H1 (cell line): Measurements from ENCODE around the genes KDELR1, LMTK3 and FUT1.

DNA sequence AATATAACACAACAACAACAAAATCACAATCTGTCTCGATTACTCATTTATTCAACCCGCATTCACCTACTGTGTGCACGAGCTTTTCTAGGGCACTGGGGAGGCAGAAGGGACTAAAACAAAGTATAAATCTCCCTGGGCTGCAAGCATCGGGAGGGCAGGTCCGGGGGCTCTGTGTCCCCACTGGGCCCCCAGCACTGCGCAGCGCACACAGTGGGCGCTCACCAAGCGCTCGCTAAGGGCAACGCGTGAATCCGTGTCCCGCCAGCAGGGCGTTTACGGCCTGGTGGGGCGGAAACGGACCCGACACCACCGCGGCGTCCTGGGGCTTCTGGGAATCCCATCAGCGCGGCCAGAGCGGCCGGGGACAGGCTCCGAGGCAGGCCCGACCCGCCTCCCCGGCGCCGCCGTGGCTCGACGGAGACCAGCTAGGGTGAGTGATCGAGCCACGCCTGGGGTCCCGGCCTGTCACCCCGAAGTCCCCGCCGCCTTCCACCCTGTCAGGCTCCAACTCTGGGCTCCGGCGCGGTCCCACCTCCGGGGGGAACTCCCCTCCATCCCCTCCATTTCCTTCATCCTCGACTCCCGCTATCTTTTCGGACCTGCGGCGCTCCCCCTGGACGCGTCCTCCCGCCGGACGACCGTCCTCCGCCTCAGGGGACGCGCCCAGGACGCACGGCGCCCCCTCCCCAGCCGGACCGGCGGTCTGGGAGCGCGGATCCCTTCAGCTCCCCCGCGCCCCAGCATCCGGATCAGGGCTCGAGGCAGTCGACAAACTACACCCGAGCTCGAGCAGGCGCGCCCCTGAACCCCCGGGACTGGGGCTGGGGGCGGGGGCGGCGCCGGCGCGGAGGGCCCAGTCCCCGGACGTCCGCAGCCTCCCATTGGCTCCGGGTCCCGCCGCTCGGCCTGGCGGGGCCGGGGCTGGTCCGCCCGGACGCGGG, 812 bp upstream of the BICRA start:
- RRBS, result 1% methylated on average over 47 of the region's 96 CpGs
CAGE:
- cytosol, long polyA plus RNA, result no peak
- long polyA plus RNA, result no peak
- nucleus, long polyA plus RNA, result start-site peak on the minus strand centred at position 805 of the sequence, 50 bp wide, 343 reads

DNA sequence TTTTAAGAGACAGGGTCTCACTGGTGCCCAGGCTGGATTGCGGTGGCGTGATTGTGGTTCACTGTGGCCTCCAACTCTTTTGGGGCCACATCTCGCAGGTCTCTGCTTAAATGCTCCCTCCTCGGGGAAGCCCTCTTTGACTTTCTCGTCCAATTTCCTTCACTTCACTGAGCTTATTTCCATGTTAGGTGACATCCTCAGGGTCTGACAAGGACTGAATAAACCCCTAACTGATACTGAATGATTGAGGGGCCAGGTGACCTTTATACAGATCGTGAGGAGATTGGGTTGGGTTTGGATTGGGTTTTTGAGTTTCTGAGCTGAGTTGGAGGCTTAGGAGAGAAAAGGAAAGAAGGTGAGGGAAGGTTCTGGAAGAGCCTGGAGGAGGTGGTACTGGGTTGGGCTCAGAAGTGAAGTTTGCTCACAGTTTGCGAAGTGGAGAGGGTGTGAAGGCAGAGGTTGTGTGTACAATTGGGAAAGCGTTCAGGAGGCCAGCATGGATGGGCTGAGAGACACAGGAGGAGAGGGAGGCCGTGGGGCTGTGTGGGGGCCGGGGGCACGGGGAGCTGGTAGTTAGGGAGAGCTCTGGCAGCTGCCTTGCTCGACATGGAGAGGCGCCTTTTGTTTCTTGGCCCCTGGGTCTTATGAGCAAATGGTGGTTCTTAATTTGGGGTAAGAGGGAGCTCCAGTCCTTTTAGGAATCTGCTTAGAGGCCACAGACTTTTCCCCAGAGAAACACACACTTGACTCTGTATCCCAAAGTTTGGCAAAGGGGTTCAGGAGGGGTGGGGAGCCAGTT, 16.6 kb downstream of the BICRA start:
- RRBS, result no CpG with 5 or more reads among the region's 13 CpGs
CAGE:
- cytosol, long polyA plus RNA, result no peak
- long polyA plus RNA, result no peak
- nucleus, long polyA plus RNA, result no peak

DNA sequence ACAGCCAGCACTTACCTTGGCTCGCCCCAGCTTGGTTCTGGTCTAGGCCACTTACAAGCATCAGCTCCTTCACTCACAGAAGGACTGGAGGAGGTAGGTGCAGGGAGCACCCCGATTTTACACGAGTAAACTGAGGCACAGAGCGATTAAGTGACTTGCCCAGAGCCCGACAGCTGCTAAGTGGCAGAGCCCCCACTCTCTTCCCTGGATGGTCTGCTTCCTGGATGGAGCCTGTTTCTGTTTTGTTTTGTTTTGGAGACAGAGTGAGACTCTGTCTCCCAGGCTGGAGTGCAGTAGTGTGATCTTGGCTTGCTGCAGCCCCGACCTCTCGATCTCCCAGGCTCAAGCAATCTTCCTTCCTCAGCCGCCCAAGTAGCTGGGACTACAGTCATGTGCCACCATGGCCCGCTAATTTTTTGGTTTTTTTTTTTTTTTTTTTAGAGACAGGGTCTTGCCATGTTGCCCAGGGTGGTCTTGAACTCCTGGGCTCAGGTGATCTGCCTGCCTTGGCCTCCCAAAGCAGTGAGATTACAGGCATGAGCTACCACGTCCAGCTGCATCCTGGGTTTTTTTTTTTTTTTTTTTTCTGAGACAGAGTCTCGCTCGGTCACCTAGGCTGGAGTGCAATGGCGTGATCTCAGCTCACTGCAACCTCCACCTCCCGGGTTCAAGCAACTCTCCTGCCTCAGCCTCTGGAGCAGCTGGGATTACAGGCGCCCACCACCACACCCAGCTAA, 17.4 kb downstream of the BICRA start:
- RRBS, result no CpG with 5 or more reads among the region's 15 CpGs
CAGE:
- cytosol, long polyA plus RNA, result no peak
- long polyA plus RNA, result no peak
- nucleus, long polyA plus RNA, result no peak

GRCh38 chr19:47728878-47729855, 15.9 kb downstream of the EHD2 start:
- RRBS, result no CpG with 5 or more reads among the region's 16 CpGs
CAGE:
- cytosol, long polyA plus RNA, result start-site peak on the plus strand at chr19:47729614-47729653, 33 reads
- long polyA plus RNA, result start-site peak on the plus strand at chr19:47729613-47729653, 33 and 21 reads in 2 replicates
- nucleus, long polyA plus RNA, result no peak

DNA sequence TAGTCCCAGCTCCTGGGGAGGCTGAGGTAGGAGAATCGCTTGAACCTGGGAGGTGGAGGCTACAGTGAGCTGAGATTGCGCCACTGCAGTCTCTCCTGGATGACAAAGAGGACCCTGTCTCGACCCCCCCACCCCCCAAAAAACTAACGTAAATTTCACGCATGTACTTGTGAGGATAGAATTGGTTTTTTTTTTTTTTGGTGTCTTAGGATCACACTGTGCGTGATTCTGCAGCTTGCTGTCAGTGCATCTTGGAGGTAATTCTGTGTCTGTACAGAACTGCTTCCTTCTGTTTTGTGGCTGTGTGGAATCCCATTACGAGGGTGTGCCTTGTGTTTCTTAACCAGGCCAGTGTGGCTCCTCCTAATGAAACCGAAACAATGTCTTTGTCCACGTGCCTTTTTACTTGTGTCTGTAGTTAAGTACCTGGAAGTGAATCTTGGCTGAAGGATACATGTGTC, 12.9 kb downstream of the NOP53 start:
- RRBS, result no CpG with 5 or more reads among the region's 9 CpGs
CAGE:
- cytosol, long polyA plus RNA, result no peak
- long polyA plus RNA, result no peak
- nucleus, long polyA plus RNA, result no peak

- RRBS, result no CpG with 5 or more reads among the region's 13 CpGs
CAGE:
- cytosol, long polyA plus RNA, result no peak
- long polyA plus RNA, result no peak
- nucleus, long polyA plus RNA, result no peak
Measured at GRCh38 chr19:47760219-47760850, 15.0 kb downstream of the NOP53 start.

GRCh38 chr19:48391086-48391808, at the start of gene KDELR1:
Gene KDELR1 (minus strand): TSS chr19:48391551.
- RRBS, result under 1% methylated on average over 9 of the region's 40 CpGs
CAGE:
- cytosol, long polyA plus RNA, result start-site peak on the minus strand at chr19:48391508-48391563, 503 reads
- long polyA plus RNA, result start-site peak on the minus strand at chr19:48391465-48391545, 349 and 368 reads in 2 replicates
- nucleus, long polyA plus RNA, result start-site peak on the minus strand at chr19:48391445-48391545, 469 reads

DNA sequence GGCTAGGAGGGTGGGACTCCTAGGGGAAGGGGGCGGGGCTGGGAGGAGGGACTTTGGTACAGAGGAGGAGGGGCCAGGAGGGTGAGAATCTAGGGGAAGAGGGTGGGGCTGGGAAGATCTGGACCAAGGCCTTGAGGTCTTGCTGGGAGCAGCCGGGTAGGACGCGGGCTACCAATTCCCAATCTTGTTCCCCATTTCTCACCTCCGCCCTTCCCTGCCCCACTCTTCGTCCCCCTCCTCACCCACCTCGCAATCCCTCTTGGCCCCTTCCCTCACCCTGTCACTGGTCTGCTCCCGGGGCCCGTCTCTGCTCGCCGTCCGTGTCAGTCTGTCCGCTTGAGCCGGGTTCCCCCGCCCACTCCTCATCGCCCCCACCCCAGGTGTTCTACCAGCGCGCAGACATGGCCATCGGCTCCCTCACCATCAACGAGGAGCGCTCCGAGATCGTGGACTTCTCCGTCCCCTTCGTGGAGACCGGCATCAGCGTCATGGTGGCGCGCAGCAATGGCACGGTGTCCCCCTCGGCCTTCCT, 22.2 kb downstream of the GRIN2D start:
- RRBS, result 93% methylated on average over 7 of the region's 31 CpGs
CAGE:
- cytosol, long polyA plus RNA, result no peak
- long polyA plus RNA, result no peak
- nucleus, long polyA plus RNA, result no peak

GRCh38 chr19:48496804-48498087, 14.4 kb downstream of the LMTK3 start:
- RRBS, result 91% methylated on average over 15 of the region's 65 CpGs
CAGE:
- cytosol, long polyA plus RNA, result no peak
- long polyA plus RNA, result no peak
- nucleus, long polyA plus RNA, result no peak

DNA sequence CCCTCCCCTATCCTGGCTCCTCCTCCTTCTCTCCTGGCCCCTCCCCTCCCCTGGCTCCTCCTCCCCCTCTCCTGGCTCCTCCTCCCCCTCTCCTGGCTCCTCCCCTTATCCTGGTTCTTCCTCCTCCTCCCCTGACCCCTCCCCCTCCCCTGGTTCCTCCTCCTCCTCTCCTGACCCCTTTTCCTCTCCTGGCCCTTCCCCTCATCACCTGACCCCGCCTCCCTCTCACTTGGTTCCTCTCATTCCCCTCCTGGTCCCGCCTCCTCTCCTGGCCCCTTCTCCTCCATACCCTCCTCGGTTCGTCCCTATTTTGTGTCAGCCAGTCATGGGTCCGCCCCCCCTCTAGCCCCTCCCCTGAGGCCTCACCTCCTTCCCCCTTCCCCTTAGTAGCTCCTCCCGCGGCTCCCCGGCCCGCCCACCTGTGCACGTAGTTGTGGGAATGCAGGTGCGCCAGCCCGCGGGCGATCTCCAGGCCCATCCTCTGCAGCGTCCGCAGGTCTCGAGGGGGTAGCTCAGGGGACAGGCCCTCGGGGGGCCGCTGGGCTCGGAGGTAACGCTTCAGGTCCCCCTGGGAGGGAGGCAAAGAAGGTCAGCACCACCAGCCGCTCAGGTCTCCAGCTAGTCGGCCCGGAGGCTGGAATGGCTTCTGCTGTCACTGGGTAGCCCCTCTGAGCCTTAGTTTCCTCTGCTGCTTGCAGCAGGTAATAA, 9.5 kb downstream of the LMTK3 start:
- RRBS, result no CpG with 5 or more reads among the region's 24 CpGs
CAGE:
- cytosol, long polyA plus RNA, result no peak
- long polyA plus RNA, result no peak
- nucleus, long polyA plus RNA, result no peak

DNA sequence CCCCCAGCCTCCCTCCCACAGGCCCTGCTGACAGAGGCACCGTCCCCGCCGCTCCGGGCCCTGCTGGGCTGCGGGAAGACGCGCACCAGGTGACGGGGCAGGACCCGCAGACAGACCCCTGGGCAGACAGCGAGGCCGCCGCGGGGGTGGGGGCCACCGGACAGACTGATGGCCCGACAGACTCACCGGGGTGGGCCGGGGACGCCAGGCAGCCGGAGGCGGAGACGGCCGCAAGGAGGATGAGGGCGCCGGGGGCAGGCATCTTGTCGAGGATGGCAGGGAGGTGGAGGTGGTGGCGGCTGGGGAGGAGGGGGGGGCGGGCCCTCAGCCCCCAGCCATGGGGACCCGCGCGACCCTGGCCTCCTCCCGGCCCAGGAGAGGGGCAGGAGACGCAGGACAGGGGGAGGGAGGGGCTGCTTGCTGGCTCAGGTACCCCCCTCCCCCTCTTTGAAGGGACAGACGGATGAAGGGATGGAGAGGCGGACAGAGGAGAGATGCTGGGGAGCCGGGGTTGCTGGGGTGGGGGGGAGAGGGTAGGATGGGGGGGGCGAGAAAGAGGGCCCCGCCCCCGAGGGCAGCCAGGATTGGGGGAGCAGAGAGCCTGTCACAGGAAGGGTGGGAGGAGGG, at the start of gene LMTK3:
Gene LMTK3, minus strand, starts transcription at position 521 of the 627 bp plus-strand sequence.
- RRBS, result 4% methylated on average over 10 of the region's 38 CpGs
CAGE:
- cytosol, long polyA plus RNA, result start-site peak on the minus strand centred at position 489 of the sequence, 176 bp wide, 18 reads
- long polyA plus RNA, result start-site peak on the minus strand centred at position 408 of the sequence, 228 bp wide, 8 and 6 reads in 2 replicates
- nucleus, long polyA plus RNA, result start-site peak on the minus strand centred at position 453 of the sequence, 152 bp wide, 21 reads

DNA sequence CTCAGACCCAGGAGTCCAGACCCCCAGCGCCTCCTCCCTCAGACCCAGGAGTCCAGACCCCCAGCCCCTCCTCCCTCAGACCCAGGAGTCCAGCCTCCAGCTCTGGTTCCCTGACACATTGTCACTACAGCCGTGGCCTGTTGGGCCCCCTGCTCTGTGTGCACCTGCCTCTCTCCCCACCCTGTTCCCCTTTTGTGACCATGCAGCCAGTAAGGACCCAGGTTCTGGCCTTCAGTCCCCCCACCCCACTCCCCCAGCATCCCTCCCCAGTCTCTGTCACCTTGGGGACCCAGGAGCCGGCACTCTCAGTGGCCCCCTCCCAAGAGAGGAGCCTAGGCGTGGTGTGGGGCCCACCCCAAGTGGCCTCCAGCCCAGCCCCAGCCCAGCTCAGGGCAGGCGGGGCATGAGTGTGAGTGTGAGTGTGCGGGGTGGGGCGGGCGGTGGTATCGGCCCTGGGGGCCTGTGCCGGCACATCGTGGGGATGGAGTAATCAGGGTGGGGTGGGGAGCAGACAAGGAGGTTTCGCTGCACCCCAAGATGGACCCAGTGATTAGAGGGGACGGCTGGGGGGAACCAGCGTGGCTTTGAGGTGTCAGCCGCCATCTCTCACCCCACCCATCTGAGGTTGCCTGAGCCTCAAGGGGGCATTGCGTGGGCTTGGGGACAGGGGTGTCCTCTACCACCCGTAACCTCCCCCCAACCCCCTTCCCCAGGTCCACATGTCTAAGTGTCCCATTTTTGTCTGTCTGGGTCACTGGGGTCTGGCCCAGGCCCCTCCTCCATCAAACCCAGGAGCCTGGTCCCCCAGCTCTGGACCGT, 7.1 kb upstream of the SULT2B1 start:
- RRBS, result no CpG with 5 or more reads among the region's 18 CpGs
CAGE:
- cytosol, long polyA plus RNA, result no peak
- long polyA plus RNA, result no peak
- nucleus, long polyA plus RNA, result no peak

GRCh38 chr19:48627146-48628004, 8.1 kb downstream of the SPHK2 start:
- RRBS, result no CpG with 5 or more reads among the region's 11 CpGs
CAGE:
- cytosol, long polyA plus RNA, result no peak
- long polyA plus RNA, result no peak
- nucleus, long polyA plus RNA, result no peak

DNA sequence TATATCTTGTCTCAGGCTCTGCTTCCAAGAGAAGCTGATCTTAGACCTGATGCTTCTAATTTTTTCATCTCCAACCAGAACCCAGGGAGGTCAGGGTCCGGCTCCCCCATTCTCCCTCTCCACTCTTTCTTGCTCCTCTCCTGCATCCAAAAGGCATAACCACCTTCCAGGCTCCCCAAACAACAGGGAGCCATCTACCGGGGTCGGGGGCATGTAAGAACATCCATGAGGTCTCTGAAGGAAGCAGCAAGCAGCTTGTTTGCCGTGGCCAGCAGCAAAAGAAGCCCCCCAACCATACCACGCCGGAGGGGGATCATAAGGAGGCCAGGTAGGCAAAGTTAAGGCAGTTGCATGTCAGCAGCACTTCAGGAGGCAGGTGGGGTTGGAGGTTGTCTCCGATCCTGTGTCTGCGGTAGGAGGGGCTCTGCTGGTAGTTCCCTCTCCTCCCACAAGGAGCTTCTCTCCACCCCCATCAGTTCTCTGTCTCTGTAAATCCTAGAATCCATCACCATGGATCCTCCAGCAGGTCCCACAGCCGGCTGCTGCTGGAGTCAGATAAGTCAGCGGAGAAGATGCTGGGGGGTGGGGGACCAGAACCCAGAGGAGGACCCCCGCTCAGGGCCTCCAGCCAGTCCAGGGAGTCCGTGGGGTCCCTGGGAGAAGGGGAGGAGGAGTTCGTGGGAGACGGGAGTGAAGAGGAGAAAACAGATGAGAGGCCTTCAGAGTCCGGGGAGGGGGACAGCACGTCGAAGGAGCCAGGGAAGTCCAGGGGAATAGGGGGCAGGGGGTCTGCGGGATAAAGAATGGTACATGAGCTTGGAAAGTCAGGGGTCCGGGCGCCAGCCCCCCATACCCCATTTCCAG, 6.5 kb downstream of the MAMSTR start:
- RRBS, result 14% methylated on average over 7 of the region's 20 CpGs
CAGE:
- cytosol, long polyA plus RNA, result no peak
- long polyA plus RNA, result no peak
- nucleus, long polyA plus RNA, result no peak

DNA sequence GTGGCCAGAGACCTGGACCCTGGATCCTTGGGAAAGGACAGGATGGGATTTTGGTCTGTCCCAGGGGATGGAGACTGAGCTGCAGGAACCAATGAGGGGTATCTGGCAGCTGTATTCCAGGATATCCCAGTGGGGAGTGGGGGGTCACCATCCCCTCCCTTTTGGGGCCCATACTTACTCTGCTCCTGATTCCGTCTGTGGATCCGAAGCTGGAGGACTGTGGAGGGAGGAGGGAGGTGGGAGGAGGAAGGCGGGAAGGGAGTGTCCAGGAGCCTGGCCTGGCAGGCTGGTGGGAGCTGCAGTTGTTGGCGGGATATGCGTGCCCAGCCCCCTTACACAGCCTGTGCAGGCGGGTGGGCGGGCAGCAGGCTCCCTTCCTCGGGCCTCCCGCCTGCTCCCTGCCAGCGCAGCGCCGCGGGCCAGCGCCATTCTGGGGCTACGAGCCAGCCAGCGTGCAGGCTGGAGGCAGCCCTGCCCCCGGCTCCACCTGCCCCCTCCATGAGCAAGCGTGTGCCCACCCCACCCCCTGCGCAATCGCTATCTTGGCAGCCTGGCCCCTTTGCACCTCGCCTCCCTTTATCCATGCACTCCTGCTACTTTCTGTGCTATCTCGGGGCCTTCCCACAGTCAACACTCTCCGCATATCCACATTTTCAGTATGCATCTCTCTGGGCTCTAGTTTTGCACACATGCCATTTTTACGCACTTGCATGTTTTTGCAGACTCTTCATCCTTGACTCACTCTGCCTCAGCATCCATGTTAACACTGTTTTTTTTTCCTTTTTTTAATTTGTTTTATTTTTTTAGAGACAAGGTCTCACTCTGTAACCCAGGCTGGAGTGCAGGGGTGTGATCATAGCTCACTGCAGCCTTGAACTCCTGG, 2.8 kb downstream of the MAMSTR start:
- RRBS, result no CpG with 5 or more reads among the region's 24 CpGs
CAGE:
- cytosol, long polyA plus RNA, result no peak
- long polyA plus RNA, result no peak
- nucleus, long polyA plus RNA, result no peak

GRCh38 chr19:48739451-48740411, 679 bp downstream of the RASIP1 start:
- RRBS, result 1% methylated on average over 9 of the region's 56 CpGs
CAGE:
- cytosol, long polyA plus RNA, result no peak
- long polyA plus RNA, result no peak
- nucleus, long polyA plus RNA, result no peak

- RRBS, result 20% methylated on average over 6 of the region's 38 CpGs
CAGE:
- cytosol, long polyA plus RNA, result no peak
- long polyA plus RNA, result no peak
- nucleus, long polyA plus RNA, result no peak
Measured at GRCh38 chr19:48741011-48741974, 883 bp upstream of the RASIP1 start.

GRCh38 chr19:48752204-48753224, at the start of gene FUT1:
Gene FUT1 (minus strand): TSS chr19:48752641.
- RRBS, result under 1% methylated on average over 16 of the region's 73 CpGs
CAGE:
- cytosol, long polyA plus RNA, result no peak
- long polyA plus RNA, result no peak
- nucleus, long polyA plus RNA, result no peak

- RRBS, result no CpG with 5 or more reads among the region's 13 CpGs
CAGE:
- cytosol, long polyA plus RNA, result no peak
- long polyA plus RNA, result no peak
- nucleus, long polyA plus RNA, result no peak
Measured at GRCh38 chr19:48815968-48816431, 5.2 kb upstream of the BCAT2 start.

- RRBS, result no CpG with 5 or more reads among the region's 5 CpGs
CAGE:
- cytosol, long polyA plus RNA, result no peak
- long polyA plus RNA, result no peak
- nucleus, long polyA plus RNA, result no peak
Measured at GRCh38 chr19:48834030-48834431, 2.3 kb downstream of the HSD17B14 start.